ENCODE measurements around a stretch of chr10.

- PRO-cap: no peak
These were observed 127.7 kb downstream of the CELF2 start for GRCh38 chr10:11145180-11145909.

DNA sequence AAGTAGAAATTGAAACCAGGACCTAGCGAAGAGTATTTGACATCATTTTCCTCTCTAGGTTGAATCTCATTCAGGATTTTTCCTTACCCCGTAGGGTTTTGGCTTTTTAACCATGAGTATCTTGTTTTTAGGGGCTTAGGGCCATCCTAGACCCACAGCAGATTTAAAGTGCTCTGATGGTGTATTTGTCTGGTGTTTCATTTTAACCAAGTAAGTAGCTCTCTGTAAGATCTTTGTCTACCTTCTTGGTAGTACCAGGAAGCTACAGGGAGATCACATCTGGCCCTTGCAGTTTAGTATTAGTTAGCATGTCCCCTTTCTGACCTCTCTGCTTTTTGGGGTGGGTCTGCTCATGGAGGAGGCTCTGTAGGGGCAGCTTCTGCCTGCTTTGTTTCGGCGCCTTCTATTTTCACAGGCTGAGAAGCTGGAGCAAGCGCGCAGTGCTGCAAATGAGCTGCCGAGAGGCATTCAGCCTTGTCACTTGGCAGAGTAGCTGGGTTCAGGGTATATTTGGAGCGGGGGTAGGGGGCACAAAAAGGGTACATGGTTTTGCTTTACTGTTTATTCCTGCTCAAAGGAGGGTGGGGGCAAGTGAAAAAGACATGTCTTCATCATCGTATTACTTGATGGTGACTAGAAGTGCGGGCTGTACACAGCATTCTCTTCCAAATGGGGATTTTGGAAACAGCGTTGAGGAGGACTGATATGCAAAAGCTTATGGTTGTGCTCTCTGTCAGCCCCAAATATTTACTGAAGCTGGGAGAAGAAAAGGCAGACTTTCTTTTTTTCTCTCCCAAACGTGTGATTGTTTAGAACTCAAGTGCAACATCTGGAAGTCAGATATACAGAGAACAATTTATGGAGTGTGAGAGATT lies 146.3 kb downstream of the CELF2 start:
- PRO-cap: no peak

DNA sequence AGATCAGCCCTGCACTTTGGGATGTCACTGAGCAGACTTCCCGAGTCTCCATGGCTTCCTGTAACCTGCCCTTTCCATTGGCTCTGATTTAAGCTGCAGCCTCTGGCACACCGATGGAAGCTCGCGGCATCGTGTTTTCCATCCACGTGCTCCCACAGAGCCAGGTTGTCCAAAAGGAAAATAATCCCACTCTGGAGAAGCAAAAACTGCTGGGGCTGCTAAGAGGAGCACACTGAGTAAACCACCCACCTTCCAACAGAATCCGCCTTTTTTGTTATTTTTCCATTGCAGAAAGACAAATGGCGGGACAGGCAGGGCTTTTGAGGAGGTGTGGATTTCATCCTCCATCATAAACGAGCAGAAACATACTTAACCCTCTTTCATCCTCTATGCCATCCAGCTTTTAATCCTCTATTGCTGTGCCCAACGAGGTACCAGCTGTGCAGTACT lies 235.0 kb downstream of the CELF2 start:
- PRO-cap: no peak

DNA sequence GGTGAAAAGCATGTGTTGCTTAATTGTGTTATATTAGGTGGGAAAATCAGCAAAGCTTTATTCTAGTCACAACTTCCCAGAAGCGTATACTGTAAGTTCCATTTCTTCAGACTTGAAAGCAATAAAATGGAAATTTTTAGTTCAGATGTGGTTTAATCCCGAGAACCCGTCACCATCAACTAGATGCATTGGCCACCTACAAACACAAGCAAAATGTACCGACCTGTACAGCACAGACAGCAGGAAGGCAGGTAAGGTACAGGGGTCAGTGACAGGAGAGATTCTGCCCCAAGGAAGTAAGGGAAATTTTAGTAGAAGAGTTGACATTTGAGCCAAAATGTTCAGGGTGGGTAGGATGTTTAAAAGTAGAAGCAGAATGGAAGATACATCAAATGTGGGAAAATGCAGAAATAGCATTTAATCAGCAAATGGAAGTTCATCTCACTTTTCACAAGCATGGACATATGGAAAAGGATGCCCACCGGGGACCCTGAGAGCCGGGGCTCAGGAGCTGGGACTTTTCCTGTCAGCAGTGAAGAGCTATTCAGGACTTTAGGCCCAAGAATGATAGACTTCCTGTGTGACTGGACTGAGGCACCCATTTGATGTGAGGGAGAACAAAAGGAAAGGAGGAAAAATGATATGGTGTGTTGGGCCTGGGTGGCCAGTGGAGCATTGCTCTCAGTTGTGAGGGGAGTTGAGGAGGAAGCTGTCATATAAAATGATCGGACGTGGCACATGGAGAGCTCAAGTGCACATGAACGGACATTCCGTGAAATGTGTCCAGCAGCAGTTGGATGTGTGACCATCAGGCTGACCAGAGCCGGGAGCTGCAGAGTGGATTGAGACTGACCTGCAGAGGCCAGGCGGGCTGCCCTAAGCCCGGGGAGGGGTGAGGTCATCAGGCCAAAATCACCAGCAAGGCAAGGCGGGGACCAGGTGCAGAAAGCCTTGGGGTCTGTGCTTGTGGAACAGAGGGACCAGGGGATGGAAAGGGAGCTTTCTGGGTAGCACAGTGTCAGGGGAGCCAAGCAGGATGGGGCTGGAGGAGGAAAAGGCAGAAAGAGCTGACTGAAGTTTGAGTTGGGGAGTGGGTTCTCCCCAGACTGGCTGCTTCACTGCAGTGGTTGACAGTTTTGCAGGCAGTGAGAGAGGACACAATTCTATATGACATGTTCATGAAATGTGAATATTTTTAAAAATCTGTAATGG lies 279.2 kb downstream of the CELF2 start:
- PRO-cap: no peak

GRCh38 chr10:11300455-11300889 lies 282.8 kb downstream of the CELF2 start:
- PRO-cap: no peak

DNA sequence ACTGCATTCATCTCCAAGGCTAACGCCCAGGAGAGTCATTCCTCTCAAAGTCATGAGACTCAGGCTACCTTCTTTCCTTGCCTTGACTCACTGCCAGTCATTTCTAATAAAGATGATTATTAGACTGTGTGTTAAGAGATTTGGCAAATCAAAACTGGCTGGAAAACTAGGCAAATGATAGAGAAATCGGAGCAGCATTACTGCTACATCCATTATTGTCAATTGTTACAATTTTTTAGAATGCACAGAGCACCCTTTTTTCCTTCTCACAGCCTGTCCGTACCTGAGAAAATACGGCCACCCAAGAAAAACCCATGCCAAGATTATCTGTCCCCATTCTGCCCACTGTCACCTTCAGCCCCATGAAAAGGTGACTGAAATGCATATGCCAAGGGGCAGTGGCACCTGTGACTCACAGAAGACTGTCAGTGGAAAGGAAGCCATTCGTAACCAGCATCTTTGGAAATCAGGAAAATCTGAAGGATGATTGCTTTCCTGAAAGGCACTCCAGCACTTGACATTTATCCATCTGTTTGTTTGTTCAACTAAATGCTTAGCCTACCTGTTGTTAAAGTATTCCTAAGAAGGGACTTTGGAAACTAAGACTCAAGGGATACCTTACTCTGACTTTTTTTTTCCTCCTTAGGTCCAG lies 286.1 kb downstream of the USP6NL start:
- PRO-cap: no peak

DNA sequence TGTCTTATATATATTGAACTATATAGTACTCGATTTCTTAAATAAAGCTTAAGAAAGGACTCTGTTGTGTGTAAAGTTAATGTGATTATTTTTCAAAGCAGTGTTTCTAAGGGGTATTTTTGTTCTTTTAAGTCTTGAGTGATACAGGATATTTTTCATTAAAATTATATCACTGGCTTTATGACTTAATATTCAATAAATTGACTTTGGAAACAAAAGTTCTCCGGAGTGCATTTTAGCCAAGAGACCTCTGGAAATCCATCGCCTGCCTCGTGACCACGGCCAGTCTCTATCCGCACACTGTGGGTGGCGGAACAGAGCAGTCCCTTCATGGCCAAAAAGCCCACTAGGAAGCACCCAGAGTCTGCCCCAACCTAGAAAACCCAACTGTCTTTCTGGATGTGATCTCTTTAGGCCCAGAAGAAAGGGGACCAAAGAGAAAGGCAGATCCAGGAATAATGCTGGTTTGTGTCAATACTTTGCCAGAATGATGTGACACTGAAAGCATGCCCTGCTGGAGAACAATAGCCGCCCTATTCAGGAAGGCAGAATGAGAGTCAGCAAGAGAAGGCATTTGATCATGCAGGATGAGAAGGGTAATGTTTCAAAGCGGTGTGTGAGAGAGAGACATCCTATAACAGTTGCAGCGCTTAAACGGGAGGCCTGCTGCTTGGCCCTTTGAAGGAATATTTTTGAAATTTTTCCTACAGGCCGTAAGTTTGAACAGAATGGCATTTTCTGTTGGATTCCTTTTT lies 274.8 kb downstream of the USP6NL start:
- PRO-cap: no peak

- PRO-cap: no peak
These were observed 243.3 kb downstream of the USP6NL start for GRCh38 chr10:11367983-11368652.

- PRO-cap: no peak
These were observed 20.6 kb upstream of the USP6NL start for GRCh38 chr10:11631831-11632593.

GRCh38 chr10:11697570-11698190 lies 44.5 kb upstream of the ECHDC3 start:
- PRO-cap: no peak

DNA sequence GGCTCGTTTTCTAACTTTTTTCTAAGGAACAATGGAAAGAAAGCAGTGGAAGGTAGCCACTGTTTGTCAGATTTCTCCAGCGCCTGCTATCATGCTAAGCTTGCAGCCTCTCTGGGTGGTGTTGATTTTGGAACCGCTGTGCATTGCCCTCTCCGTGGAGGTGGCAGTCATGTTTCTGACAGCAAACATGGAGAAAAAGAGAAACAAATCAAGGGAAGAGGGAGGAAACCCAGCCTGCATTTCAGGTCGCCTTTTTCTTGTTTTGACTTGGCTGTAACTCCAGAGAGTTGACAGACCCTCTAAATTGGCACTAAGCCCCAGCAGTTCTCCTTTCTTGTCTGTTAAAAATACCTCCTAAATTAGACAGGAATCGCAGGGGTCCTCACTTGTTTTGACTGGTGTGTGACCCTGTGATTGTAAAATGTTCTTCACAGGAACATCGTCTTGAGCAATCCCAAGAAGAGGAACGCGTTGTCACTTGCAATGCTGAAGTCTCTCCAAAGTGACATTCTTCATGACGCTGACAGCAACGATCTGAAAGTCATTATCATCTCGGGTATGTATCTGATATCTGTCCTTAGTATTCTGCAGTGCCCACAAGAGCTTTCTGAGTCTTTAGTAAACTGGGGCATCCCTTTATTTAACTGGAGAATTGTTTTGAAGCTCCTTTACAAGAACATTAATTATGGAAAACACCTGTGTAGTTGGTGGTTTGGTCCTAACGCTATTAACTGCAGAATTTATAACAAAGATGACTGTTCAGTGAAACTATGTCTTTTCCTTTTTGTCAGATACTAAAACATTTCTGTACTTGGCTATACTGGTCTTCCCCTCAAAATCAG lies 5.0 kb downstream of the ECHDC3 start:
- PRO-cap: no peak

DNA sequence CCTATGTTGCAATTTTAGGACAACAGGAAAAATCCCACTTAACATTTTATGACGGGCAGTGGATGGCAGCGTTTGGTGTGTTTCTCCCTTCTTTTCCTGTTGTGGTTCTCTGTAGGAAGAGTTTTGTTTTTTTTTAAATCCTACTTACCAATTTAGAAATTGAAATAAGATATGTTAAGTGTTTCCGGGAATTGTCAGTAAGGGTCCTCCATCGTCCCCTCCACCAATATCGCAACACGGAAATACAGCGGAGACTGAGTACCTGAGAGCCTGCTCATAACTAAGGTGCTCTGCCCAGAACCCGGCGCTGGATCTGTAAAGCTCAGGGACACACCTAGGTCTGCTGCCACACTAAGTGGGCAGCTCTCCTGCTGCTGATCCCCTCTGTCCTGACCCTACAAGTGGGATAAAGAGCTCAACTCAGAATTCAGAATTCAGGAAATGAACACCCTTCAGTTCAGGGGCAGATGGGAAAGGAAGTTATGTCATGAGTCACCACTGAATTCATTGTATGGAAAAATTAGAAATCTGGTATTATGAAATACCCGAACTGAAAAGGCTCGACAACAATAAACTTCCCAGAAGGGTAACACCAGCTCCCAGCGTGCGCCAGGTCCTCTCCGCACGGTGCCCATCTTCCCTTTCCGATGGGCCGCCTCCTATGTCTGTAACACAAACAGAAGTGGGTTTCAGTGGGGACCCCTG lies 9.1 kb upstream of the PROSER2 start:
- PRO-cap: no peak

DNA sequence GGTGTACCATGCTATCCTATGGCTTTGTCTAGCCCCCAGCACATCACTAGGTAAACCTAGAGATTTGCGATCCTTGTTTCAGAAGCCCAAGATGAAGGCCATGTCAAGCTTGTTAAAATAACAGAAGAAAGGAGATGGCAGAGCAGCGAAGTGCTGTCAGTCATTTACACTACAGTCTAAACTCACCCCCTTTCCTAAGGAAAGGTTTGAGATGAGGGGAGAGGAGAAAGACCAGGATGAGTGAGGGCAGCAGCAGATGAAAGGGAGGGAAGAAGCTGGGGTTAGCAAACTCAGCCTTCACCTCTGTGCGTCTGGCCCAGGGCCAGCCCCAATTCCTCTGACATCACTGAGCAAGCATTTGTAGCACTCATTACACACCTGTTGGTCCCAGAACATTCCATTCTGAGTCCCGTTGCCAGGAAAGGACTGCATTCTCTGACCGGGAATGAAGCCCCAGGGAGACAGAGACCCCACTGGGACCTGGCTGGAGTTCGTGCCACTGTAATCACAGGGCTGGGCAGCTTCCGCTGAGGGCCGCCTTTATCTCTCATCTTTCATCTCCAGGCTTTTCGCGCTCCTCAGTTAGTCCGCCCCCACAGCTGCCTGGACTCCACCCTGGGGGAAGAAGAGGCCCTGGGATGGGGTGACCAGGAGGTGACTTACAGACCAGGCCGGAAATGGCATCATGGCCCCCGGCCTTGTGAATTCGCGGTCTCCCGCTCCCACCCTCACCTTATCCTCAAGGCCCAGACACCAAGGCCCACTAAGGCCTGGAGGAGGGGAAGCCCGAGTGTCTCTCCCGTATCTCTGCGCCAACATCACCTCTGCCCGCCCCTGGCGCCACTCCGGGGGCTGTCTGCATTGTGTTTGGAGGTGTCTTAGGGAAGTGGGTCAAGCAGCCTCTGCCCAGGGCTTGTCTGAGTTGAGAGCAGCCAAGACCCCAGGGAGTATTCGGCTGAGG lies 75.2 kb downstream of the PROSER2 start:
- PRO-cap: no peak

GRCh38 chr10:11958879-11959595 lies 83.6 kb downstream of the UPF2 start:
- PRO-cap: no peak

DNA sequence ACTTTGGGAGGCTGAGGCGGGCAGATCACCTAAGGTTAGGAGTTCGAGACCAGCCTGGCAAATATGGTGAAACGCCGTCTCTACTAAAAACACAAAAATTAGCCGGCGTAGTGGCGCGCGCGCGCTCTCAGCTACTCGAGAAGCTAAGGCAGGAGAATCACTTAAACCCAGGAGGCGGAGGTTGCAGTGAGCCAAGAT lies 876 bp downstream of the NUDT5 start:
- PRO-cap: no peak

- PRO-cap: no peak
These were observed 47.8 kb downstream of the CDC123 start for GRCh38 chr10:12243782-12244279.

DNA sequence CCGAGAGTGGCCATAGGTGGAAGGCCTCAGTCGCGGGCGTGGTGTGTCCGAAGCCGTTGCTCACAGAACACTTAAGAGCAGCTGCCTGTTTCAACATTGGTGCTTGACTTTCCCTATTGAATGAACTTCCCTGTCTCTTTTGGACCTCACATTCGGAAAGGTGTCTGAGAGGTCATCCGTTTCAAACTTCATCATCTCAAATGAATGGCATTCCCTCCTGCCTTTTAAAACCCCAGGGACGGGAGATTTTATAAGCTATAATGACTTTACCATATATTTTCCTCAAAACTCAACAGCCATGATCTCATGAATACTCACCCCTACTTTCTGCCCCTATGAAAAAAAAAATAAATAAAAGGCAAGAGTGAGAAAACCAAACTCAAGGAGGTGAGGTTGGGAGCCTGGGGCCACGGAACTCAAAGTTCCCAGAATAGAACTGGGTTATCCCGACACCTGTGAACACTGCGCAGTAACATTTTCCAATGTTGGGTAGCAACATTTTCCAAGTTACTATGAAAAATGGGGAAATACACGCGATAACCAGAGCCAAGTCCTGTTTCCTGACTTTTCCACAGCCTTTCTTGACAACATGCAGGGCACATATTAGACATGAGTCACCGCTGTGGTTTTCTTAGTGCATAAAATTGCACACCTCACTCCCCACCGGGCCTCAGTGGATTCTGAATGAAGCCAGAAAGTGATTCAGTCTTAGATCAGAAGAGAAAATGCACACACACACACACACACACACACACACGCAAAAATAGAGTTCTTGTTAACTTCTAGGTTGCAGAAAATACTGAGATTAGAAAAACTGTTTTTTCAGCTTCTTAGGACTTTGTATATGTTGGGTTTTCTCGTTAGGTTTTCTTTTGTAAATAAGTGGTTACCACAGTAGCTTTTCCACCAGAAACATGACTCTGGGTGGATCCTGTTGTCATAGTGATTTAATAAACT lies 69.8 kb downstream of the CAMK1D start:
- PRO-cap: no peak

DNA sequence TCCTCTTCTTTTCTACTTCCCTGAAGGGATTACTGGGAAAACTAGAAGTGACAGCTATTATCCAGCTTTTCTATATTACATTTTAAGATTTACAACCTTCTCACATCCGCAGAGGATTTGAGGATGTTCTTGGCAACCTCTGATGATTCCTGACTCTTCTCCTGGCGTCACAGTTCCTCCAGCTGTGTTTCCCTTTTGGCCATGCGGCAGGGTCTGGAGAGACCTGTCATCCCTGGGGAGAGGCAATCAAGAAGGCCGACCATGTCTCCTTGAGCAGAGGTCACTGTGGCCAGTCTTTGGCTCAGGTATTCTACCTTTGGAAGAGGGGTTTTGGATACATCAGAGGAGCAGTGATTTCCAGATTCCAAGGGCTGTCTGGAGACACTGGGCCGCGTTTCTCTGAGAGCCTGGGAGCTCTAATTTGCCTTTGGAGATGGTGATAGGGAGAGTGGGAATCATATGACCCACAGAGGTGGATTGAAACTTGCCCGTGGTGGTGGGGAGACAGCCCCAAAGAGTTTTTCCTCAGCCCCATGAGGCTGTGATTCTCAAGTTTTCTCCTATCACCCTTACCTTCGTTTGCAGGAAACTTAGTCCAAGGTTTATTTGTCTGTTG lies 82.5 kb downstream of the CAMK1D start:
- PRO-cap: no peak

- PRO-cap: no peak
These were observed 207.0 kb downstream of the CAMK1D start for GRCh38 chr10:12556258-12556834.

- PRO-cap: no peak
These were observed 290.3 kb downstream of the CAMK1D start for GRCh38 chr10:12639613-12640130.

Measured in left cardiac atrium (tissue), 1 donor.